HepG2 (cell line): ENCODE measurements around a stretch of chr1.

DNA sequence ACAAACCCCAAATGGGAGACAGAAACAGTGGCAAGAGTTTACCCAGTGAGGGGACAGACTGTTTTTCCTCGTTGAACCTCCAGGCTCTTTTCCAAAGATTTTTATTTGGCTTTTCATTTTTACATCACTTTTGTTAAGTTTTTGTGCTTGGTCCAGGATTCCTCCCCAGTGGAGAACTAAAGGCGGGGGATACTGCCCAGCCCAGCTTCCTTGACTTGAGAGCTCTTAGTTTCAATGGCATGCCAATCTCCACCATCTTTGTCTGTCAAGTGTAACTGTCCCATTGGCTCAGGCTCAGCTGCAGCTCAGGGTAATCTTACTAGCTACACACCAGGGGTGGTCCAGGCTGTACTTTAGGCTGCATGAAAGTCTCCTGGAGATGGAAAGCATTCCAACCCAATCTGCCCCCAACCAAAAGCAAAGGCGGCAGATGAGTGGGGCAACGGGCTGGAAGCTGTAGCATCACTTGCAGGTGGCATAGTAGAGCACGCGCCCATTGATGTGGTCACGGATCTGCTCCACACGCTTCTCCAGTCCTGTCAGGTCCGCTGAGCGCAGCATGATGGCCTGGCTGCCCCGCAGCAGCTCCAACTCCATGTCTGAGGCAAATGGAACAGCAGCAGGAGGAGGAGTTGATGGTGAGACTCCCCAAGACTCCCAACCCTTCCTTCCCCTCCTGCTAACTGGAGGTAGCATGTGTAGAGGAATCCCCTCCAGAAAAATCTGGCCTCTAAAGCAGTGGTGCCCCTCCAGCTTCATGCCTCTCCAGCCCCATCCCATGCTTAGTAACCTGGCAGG is 31.5 kb downstream of the CAMK1G start:
- RRBS, 2 experiments, result no CpG with 5 or more reads among the region's 11 CpGs
CAGE:
- cytosol, long polyA minus RNA, result no peak
- cytosol, long polyA plus RNA, result no peak
- long polyA plus RNA, result no peak
- nucleus, long polyA minus RNA, result no peak
- nucleus, long polyA plus RNA, result no peak

- RRBS, 2 experiments, result no CpG with 5 or more reads among the region's 5 CpGs
CAGE:
- cytosol, long polyA minus RNA, result no peak
- cytosol, long polyA plus RNA, result no peak
- long polyA plus RNA, result no peak
- nucleus, long polyA minus RNA, result no peak
- nucleus, long polyA plus RNA, result no peak
Observed at GRCh38 chr1:209616250-209617025, 32.9 kb downstream of the CAMK1G start.

- RRBS, 2 experiments, result no CpG with 5 or more reads among the region's 4 CpGs
CAGE:
- cytosol, long polyA minus RNA, result no peak
- cytosol, long polyA plus RNA, result no peak
- long polyA plus RNA, result no peak
- nucleus, long polyA minus RNA, result no peak
- nucleus, long polyA plus RNA, result no peak
Observed at GRCh38 chr1:209673032-209673628, 2.1 kb upstream of the G0S2 start.

DNA sequence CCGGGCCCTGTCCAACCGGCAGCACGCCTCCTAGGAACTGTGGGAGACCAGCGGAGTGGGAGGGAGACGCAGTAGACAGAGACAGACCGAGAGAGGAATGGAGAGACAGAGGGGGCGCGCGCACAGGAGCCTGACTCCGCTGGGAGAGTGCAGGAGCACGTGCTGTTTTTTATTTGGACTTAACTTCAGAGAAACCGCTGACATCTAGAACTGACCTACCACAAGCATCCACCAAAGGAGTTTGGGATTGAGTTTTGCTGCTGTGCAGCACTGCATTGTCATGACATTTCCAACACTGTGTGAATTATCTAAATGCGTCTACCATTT is 714 bp downstream of the G0S2 start:
- RRBS, 2 experiments, result no CpG with 5 or more reads among the region's 13 CpGs
CAGE:
- cytosol, long polyA minus RNA, result no peak
- cytosol, long polyA plus RNA, result no peak
- long polyA plus RNA, result no peak
- nucleus, long polyA minus RNA, result no peak
- nucleus, long polyA plus RNA, result no peak

DNA sequence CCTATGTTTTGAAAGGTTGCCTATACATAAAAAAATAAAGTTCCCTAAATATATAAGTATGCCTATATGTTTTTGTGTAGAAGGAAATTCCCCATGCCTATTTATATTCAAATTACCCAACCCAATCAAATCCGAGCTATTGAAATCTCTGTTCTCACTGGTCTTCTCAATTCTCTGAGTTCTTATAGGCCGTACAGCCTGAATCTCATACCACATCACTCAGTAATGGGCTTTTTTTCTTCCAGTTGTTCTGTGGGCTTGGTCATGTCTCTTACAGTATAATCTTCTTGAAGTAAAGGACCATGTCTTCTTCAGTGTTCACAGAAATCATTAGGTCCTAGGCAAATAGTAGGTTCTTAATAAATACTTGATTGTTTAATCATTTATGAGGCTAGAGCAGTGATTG is 3.1 kb downstream of the G0S2 start:
- RRBS, 2 experiments, result no CpG with 5 or more reads among the region's 2 CpGs
CAGE:
- cytosol, long polyA minus RNA, result no peak
- cytosol, long polyA plus RNA, result no peak
- long polyA plus RNA, result no peak
- nucleus, long polyA minus RNA, result no peak
- nucleus, long polyA plus RNA, result no peak

- RRBS, 2 experiments, result no CpG with 5 or more reads among the region's 3 CpGs
CAGE:
- cytosol, long polyA minus RNA, result no peak
- cytosol, long polyA plus RNA, result no peak
- long polyA plus RNA, result no peak
- nucleus, long polyA minus RNA, result no peak
- nucleus, long polyA plus RNA, result no peak
Observed at GRCh38 chr1:209724100-209724663, 19.5 kb downstream of the HSD11B1 start.

DNA sequence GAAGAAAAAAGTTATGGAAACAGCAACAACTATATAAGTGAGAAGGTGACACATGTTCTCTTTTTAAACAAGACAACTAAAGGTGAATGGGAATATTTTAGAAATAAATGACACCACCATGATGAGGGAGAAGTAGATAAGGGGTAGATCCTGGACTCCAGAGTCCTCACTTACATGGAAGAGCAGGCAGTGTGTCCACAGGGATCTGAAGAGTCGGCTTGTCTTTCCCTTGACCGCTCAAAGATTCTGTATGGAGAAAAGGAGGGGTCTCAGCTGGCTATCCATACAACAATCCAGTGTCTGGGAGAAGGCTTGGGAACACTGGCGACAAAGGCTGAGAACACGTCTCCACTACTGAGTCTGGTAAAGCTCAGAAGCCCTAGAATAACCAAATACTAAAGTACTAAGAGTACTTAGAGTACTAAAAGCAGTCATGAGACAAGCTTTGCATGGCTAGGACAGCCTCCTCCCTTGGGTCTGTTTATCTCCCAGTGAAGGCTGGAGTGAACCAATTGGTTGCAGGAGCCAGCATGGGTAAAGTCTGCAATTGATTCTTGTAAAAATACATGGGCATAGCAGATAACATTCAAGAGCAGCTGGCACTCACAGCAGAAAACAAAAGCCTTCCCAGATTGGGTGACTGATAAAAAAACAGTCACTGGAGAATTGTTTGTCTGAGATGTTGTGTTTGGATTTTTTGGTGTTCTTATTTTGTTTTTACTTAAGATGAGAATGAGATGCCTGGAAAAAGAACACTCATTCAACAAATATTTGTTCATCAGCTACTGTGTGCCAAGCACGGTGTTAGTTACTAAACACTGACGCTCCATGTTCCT is 3.9 kb downstream of the IRF6 start:
- RRBS, 2 experiments, result no CpG with 5 or more reads among the region's 6 CpGs
CAGE:
- cytosol, long polyA minus RNA, result no peak
- cytosol, long polyA plus RNA, result no peak
- long polyA plus RNA, result no peak
- nucleus, long polyA minus RNA, result no peak
- nucleus, long polyA plus RNA, result no peak

GRCh38 chr1:210252559-210253239 is 20.1 kb downstream of the SERTAD4 start:
- RRBS, 2 experiments, result 22 to 35% methylated on average over 7 of the region's 34 CpGs
CAGE:
- cytosol, long polyA minus RNA, result no peak
- cytosol, long polyA plus RNA, result no peak
- long polyA plus RNA, result no peak
- nucleus, long polyA minus RNA, result no peak
- nucleus, long polyA plus RNA, result no peak

- RRBS, 2 experiments, result no CpG with 5 or more reads among the region's 4 CpGs
CAGE:
- cytosol, long polyA minus RNA, result no peak
- cytosol, long polyA plus RNA, result no peak
- long polyA plus RNA, result no peak
- nucleus, long polyA minus RNA, result no peak
- nucleus, long polyA plus RNA, result no peak
Observed at GRCh38 chr1:211336195-211336754, 9.6 kb downstream of the TRAF5 start.

DNA sequence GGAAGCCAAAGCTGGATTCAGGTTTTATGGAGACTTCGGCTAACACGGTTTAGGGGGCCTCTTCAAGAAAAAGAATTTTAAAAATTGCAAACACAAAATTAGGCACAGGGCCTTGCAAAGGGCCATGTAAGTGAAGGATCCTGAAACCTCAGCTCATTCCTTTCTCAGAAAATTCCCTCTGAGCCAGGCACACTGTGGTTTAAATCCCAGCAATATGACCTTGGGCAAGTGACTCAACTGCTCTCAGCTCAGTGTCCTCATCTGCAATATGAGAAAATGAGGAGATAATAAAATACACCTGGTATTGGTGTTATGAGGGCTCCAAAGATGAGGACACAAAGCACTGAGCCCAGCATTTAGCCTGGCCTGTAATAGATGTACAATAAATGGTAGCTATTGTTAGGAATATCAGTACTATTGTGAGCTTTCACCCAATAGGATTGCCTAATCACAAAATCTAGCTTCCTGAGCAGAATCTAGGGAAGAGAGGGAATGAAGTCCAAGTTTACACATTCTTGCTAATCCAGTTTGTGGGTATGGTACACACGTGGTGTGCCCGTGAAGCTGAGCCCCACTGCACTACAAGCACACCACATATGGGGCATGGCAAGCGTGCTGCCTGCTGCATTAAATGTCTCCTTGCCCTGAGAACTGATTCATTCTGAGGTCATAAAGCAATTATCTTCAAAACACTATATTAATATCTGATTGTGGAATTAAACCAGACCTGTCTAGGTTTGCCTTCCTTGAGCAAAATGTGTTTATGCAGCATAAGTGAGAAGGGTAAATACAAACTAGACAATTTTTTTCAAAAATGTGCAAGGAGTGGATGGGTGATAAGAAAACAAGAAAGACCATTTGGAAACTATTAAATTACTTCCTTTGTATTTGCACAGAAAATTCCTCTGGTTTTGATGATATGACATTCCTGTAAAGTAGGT is 24.3 kb upstream of the SLC30A1 start:
- RRBS, 2 experiments, result no CpG with 5 or more reads among the region's 5 CpGs
CAGE:
- cytosol, long polyA minus RNA, result no peak
- cytosol, long polyA plus RNA, result no peak
- long polyA plus RNA, result no peak
- nucleus, long polyA minus RNA, result no peak
- nucleus, long polyA plus RNA, result no peak

- RRBS, 2 experiments, result no CpG with 5 or more reads among the region's 19 CpGs
CAGE:
- cytosol, long polyA minus RNA, result no peak
- cytosol, long polyA plus RNA, result no peak
- long polyA plus RNA, result no peak
- nucleus, long polyA minus RNA, result no peak
- nucleus, long polyA plus RNA, result no peak
Observed at GRCh38 chr1:211630112-211631155, 45.0 kb downstream of the NEK2 start.

- RRBS, 2 experiments, result 2% methylated on average over 4 of the region's 16 CpGs; no CpG with 5 or more reads in 1 of the 2 experiments
CAGE:
- cytosol, long polyA minus RNA, result no peak
- cytosol, long polyA plus RNA, result no peak
- long polyA plus RNA, result no peak
- nucleus, long polyA minus RNA, result no peak
- nucleus, long polyA plus RNA, result no peak
Observed at GRCh38 chr1:211698501-211698875, 23.1 kb upstream of the NEK2 start.

- RRBS, 2 experiments, result no CpG with 5 or more reads among the region's 24 CpGs
CAGE:
- cytosol, long polyA minus RNA, result no peak
- cytosol, long polyA plus RNA, result no peak
- long polyA plus RNA, result no peak
- nucleus, long polyA minus RNA, result no peak
- nucleus, long polyA plus RNA, result no peak
Observed at GRCh38 chr1:211735228-211736361, 60.2 kb upstream of the NEK2 start.

- RRBS, 2 experiments, result no CpG with 5 or more reads among the region's 27 CpGs
CAGE:
- cytosol, long polyA minus RNA, result start-site peak on the minus strand at chr1:211829121-211829181, 97 reads
- cytosol, long polyA plus RNA, result no peak
- long polyA plus RNA, result start-site peak on the minus strand at chr1:211829068-211829463, 17 and 86 reads in 2 replicates
- nucleus, long polyA minus RNA, result no peak
- nucleus, long polyA plus RNA, result no peak
Observed at GRCh38 chr1:211829051-211829955, 1.3 kb downstream of the LPGAT1 start.

GRCh38 chr1:211889156-211890448 is 59.0 kb upstream of the LPGAT1 start:
- RRBS, 2 experiments, result no CpG with 5 or more reads among the region's 58 CpGs
CAGE:
- cytosol, long polyA minus RNA, result no peak
- cytosol, long polyA plus RNA, result no peak
- long polyA plus RNA, result no peak
- nucleus, long polyA minus RNA, result no peak
- nucleus, long polyA plus RNA, result no peak

GRCh38 chr1:212234494-212235148 is 50.6 kb upstream of the PPP2R5A start:
- RRBS, 2 experiments, result no CpG with 5 or more reads among the region's 4 CpGs
CAGE:
- cytosol, long polyA minus RNA, result no peak
- cytosol, long polyA plus RNA, result no peak
- long polyA plus RNA, result no peak
- nucleus, long polyA minus RNA, result no peak
- nucleus, long polyA plus RNA, result no peak

GRCh38 chr1:212255482-212256679 is 29.3 kb upstream of the PPP2R5A start:
- RRBS, 2 experiments, result no CpG with 5 or more reads among the region's 13 CpGs
CAGE:
- cytosol, long polyA minus RNA, result no peak
- cytosol, long polyA plus RNA, result no peak
- long polyA plus RNA, result no peak
- nucleus, long polyA minus RNA, result no peak
- nucleus, long polyA plus RNA, result no peak

DNA sequence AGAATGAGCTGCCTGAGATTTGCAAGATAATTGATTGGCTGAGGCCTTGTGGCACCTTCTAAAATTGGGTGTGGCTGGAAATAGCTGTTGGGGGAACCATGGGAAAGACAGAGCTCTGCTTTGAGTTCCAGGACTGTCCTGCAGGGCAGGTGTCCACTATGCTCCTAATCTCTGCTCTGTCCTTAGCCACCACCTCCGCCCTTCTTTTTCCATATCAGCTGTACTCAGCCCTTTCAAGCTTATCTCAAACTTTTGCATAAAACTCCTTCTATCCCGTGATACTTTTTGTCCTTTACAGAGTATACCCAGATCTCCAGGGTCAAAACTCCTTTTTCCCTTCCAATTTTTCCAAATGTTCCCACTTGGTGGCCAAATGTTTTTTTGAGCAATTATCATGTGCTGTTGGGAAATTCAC is 23.7 kb upstream of the PPP2R5A start:
- RRBS, 2 experiments, result no CpG with 5 or more reads among the region's 2 CpGs
CAGE:
- cytosol, long polyA minus RNA, result no peak
- cytosol, long polyA plus RNA, result no peak
- long polyA plus RNA, result no peak
- nucleus, long polyA minus RNA, result no peak
- nucleus, long polyA plus RNA, result no peak

DNA sequence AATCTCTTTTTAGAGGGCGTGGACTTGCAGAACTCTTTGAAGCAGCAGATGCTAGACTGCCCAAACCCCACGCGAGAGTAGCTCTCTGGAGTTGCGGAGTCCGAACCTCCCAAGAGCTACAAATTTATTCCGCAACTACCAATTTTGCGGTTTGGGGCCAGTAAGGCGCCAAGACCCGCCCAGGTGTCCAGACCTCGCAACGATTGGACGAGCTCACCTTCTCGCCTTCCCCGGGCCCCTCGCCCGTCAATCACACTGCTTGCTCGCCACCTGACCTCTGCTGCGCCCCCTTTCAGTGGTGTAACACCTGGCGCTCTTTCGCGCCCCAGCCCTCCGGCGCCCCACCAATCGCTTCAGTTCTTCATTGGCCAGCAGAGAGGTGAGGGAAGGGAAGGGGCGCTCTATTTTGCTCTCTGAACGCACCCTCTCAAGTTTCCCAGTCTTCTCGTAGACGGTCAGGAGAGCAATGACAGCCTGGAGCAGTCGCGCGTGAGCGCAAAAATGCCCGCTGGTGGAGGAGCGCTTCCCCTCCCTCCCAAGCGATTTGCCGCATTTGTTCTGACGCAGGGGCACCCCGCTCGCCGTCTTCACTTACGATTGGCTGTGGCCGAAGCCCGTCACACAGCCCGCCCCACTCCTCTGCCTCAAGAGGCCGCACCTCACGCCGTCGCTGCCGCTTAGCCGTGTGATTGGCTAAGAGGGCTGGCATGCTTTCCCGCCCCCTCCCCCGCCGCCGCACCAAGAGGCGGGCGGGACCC is 475 bp upstream of the PPP2R5A start:
- RRBS, 2 experiments, result 1% methylated on average over 8 of the region's 56 CpGs
CAGE:
- cytosol, long polyA minus RNA, result no peak
- cytosol, long polyA plus RNA, result no peak
- long polyA plus RNA, result no peak
- nucleus, long polyA minus RNA, result no peak
- nucleus, long polyA plus RNA, result start-site peak on the minus strand centred at position 524 of the sequence, 28 bp wide, 22 and 22 reads in 2 replicates

GRCh38 chr1:212285991-212286856 is 1.0 kb downstream of the PPP2R5A start:
- RRBS, 2 experiments, result 1 to 2% methylated on average over 26 of the region's 58 CpGs
CAGE:
- cytosol, long polyA minus RNA, result no peak
- cytosol, long polyA plus RNA, result no peak
- long polyA plus RNA, result no peak
- nucleus, long polyA minus RNA, result no peak
- nucleus, long polyA plus RNA, result no peak